ENCODE measurements around the genes MT1B and ADGRG3.

DNA sequence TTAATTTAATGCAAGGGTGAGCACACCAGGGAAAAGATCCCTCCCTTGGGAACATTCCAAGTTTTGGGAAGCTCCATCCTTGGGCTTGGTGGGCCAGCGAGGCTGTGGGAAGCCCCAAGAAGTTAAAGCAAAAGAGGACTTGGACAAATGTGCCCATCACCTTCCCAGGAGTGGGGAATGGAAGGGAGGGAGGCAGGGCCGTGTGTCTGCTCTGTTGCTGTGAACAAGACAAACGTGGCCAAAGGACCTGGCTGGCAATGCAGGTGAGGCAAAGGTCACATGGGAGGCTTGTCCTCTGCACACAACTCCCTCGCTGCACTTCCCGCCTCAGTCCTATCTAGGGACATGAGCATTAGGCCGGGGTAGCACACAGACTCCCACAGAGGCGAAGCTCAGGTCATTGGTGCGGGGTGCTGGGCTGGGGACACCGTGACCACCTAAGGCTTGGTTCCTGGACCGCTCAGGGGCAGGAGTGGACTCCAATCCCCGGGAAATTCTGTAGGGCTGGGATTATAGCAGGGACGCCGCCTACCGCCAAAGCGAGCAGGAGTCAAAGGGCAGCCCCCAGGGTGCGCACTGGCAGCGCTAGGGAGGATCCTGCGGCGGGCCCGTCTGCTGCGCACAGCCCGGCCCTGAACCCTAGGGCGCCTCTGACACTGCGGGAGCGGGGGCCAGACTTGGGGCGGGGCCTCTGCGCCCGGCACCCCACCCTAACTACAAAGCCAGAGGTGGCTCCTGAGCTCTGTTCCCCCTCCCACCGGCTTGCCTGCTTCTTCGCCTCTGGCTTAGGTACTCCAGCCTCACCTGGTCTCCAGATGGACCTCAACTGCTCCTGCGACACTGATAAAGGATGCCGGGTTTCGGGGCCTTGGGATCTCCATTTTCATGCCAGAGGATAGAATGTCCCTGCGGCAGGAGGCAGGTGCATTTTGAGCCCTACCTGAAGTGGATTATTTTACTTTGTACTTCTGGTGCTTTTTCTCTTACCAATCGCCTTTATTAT lies 4.0 kb upstream of the MT1B start:
- RRBS: 90% methylated on average over 11 of the region's 35 CpGs

DNA sequence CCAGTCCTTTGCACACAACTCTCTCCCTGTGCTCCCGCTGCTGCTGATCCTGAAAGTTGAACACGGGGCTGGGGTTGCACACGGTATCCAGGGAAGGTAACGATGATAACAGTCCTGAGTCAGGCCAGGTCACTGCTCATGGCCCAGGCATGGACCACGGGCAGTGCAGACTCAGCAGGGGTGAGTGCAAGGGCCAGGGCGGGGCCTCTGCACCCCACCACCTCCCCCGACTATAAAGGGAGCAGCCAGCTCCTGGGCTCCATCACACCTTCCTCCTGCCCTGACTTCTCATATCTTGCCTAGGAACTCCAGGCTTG lies at the start of gene MT1B:
TSS of gene MT1B (plus strand) at position 262 of the 317 bp plus-strand sequence.
- RRBS: no CpG with 5 or more reads among the region's 7 CpGs

GRCh38 chr16:56747869-56748554 lies 18.1 kb downstream of the NUP93 start:
- RRBS: no CpG with 5 or more reads among the region's 11 CpGs

GRCh38 chr16:56912689-56913824 lies 18.9 kb upstream of the HERPUD1 start:
- RRBS: no CpG with 5 or more reads among the region's 20 CpGs

- RRBS: no CpG with 5 or more reads among the region's 6 CpGs
Observed at GRCh38 chr16:56936884-56937341, 5.0 kb downstream of the HERPUD1 start.

DNA sequence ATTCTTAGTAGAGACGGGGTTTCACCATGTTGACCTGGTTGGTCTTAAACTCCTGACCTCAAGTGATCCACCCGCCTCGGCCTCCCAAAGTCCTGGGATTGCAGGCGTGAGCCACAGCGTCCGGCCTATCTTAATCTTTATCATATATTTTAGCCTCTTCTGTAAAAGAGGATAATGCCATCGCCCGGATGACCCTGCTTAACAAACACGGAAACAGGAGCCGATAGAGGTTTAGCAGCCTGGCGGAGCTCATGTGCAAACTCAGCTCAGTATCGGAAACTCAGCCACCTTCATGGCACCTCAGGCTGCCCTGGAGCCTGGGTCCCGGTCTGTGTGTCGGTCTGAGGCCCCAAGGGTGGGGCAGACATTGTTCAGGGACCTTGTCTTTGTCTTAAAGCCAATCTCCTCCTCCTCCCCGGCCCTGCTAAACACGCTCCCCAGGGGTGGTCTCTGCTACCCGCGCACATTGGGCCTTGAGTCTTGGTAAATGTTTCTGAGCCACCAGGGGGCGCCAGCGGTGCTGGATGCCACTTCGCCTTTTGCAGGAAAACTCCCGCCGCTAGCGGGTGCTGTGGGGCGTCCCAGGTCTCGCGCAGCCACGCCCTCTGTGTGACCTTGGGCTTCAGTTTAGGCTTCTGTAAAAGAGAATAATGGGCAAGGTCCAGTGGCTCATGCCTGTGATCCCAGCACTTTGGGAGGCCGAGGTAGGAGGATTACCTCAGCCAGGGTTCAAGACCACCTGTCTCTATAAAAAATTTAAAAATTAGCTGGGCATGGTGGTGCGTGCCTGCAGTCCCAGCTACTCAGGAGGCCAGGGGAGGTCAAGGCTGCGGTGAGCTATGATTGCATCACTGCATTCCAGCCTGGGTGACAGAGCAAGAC lies 2.7 kb downstream of the CETP start:
- RRBS: 86% methylated on average over 5 of the region's 31 CpGs

- RRBS: 7% methylated on average over 12 of the region's 25 CpGs
Observed at GRCh38 chr16:56989722-56990454, 531 bp downstream of the NLRC5 start.

DNA sequence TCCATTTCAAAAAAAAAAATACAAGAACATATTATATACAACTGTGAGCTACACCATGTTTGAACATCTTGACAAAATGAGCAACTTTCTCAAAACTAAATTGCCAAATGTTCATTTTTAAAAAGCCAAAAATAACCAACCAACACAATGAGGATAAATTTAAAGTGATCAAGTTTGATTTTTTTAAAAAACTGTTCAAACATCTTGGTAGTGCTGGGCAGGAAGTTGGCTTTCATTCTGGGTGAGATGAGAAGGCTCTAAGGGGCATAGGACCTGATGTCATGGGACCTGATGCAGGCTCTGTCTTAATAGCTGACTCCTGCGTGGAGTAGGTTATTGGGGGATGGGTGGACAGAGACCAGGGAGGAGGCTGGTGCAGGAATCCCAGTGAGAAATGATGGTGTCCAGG lies 20.2 kb downstream of the NLRC5 start:
- RRBS: no CpG with 5 or more reads among the region's 1 CpG

- RRBS: no CpG with 5 or more reads among the region's 8 CpGs
Observed at GRCh38 chr16:57042578-57043177, 49.7 kb upstream of the CPNE2 start.

DNA sequence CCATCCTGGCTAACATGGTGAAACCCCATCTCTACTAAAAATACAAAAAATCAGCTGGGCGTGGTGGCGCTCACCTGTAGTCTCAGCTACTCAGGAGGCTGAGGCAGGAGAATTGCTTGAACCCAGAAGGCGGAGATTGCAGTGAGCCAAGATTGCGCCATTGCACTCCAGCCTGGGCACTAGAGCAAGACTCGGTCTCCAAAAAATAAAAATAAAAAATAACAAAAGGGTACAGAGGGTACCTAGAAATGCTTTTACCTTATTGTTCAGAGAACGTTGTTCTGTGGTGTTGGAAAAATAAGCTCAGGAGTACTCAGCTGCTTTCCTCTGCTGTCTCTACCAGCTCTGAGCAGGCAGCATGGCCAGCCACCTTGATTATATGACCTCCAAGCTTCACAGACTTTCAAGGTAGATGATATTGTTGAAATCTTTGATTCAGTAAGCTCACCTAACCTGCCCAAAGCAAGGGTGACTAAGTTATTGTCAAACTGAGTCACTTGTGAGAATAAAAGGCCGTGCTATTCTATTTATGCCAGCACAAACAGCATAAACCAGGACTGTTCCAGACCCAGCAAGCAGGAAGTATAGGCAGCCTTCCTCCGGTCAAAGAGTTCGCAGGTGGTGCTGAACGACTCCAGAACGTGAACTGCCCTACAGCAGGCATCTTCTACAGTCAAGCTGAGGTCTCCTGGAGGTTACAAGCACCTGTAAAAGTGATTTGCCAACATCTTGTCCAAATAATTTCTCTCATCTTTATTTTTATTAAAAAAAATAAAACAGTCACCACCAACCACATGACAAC lies 10.5 kb downstream of the ARL2BP start:
- RRBS: no CpG with 5 or more reads among the region's 11 CpGs

DNA sequence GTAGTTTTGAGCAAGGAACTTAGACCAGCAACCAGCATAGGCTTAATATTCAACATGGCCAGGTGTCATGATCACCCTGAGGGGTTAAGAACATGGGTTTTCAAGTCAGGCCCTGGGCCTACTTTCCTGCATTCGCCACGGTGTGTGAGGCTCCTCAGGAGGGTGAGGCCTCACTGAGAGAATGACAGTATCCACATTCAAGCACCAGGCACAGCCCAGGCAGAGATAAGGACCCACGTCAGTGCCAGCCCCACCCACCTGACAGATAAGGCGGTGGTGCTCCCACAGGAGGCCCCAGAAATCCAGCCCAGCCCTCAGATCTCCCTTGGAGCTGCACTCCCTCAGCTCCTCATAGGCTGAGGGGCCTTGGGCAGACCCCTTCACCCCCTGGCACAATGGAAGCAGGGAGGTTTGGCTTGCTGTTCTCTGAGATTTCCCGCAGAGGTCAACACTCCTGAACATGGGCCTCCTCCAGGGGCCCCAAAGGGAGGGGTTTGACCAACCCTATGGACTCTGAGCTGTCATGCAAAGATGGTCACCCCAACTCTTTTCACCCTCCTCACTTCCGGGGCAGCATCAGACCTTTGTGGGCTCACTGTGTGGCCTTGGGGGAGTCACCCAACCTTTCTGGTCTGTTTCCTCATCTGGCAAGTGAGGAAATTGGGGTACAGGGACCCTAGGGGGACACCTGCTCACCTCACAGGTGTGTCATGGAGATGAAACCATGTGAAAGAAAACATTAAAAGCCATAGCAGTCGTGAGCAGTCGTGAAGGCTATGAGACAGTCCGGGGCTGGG lies 15.5 kb downstream of the PLLP start:
- RRBS: 89% methylated on average over 1 of the region's 9 CpGs

DNA sequence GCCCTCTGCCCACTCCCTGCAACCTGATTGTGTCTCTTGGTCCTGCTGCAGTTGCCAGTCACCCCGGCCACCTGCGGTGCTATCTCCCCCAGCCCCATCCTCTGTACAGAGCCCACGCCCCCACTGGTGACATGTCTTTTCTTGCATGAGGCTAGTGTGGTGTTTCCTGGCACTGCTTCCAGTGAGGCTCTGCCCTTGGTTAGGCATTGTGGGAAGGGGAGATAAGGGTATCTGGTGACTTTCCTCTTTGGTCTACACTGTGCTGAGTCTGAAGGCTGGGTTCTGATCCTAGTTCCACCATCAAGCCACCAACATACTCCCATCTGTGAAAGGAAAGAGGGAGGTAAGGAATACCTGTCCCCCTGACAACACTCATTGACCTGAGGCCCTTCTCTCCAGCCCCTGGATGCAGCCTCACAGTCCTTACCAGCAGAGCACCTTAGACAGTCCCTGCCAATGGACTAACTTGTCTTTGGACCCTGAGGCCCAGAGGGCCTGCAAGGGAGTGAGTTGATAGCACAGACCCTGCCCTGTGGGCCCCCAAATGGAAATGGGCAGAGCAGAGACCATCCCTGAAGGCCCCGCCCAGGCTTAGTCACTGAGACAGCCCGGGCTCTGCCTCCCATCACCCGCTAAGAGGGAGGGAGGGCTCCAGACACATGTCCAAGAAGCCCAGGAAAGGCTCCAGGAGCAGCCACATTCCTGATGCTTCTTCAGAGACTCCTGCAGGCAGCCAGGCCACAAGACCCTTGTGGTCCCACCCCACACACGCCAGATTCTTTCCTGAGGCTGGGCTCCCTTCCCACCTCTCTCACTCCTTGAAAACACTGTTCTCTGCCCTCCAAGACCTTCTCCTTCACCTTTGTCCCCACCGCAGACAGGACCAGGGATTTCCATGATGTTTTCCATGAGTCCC lies 11.4 kb downstream of the CX3CL1 start:
- RRBS: no CpG with 5 or more reads among the region's 8 CpGs

GRCh38 chr16:57471680-57472702 lies 9.5 kb downstream of the POLR2C start:
- RRBS: no CpG with 5 or more reads among the region's 11 CpGs

- RRBS: no CpG with 5 or more reads among the region's 28 CpGs
Observed at GRCh38 chr16:57472703-57474073, 10.7 kb downstream of the POLR2C start.

DNA sequence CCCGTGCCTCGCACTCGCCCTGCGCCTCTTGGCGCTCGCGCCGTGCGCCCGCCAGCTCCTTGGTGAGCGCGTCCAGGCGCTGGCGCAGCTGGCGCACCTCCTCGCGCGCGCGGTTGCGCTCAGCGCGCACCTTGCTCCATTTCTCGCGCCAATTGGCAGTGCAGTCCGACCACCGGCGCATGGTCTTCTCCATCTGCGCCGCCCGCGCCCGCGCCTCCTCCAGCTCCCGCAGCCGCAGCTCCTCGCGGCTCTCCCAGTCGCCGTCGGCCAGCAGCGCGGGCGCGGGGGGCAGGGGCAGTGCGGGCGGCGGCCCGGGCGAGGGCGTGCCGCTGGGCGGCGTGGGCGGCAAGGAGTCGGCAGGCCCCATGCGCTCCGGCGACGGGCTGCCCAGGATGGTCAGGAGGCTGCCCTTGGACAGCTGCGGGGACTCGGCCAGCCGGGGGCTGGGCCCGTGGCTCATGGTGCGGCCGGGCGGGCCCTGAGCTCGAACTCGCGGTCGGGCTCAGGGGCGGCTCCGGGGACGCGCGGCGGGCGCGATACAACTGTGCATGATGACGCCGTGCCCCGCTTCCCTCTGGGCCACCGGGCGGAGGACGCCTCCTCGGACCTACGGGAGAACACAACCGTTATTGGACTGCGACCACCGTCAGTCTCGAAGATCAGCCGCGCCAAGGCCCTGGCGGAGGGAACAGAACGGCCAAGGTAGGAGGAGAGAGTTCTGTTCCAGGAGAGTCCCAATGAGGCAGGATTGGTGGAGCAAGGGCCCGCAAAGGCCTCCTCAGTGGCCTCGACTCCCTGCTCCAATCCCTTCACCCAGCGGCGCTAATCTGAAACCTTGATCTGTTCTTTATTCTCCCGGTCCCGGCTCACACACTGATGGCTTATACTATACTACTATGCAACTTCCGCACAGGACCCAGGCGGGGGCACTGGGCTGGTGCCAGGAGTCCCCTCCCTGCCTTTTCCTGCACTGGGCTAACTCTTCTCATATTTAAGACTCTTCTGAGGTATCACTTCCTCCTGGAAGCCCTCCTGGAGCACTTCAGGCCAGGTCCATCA lies 7.3 kb downstream of the CCDC102A start:
- RRBS: 41% methylated on average over 33 of the region's 103 CpGs

GRCh38 chr16:57588884-57589267 lies 39.6 kb upstream of the ADGRG1 start:
- RRBS: no CpG with 5 or more reads among the region's 7 CpGs

GRCh38 chr16:57609371-57610283 lies 18.8 kb upstream of the ADGRG1 start:
- RRBS: no CpG with 5 or more reads among the region's 14 CpGs

GRCh38 chr16:57638993-57639627 lies 10.7 kb downstream of the ADGRG1 start:
- RRBS: 95% methylated on average over 3 of the region's 21 CpGs

- RRBS: 95% methylated on average over 5 of the region's 28 CpGs
Observed at GRCh38 chr16:57667949-57669100, at the start of gene ADGRG3. TSS of gene ADGRG3 (plus strand) at chr16:57668306.

DNA sequence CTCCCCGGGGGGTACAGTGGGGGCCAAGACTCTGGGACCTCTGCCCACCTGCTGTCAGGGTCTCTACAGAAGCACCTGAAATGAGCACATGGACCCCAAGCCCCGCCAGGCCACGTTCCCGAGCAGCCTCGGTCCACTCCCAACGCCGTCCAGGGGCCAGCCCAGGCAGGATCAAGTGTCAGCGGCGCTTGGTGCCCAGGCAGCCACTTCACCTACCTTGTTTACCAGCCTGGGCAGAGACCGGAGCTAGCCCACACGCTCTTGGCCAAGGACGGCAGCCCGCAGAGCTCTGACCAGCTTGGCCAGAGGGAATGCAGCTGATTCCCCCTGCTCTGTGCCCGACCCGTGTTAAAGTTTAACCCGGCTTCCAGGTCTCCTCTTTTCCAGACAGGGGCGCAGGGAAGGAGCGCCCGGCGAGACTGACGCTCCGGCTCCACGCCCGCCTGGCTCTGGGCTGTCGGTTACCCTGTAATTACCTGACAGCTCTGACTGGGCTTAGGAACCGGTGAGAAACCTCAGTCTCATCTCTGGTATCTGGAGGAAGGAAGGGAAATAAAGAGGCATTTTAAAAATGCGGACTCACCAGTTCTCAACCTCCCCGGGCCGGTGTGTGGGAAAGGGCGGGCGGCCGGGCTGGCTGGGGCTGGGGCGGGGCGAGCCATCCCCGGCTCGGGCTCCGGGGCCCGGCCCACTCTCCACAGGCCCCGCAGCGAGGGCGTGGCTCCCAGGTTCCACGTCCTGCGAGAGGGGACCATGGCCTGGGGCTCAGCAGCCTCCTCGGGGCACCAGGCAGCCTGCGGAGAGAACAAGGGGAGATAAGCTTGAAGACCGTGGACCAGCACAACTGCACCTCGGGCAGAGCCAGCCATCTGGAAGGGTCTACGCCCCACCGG lies 4.6 kb downstream of the KIFC3 start:
- RRBS: 2% methylated on average over 21 of the region's 49 CpGs

Measured in Ishikawa (cell line).